ENCODE measurements around the gene C15orf48.

DNA sequence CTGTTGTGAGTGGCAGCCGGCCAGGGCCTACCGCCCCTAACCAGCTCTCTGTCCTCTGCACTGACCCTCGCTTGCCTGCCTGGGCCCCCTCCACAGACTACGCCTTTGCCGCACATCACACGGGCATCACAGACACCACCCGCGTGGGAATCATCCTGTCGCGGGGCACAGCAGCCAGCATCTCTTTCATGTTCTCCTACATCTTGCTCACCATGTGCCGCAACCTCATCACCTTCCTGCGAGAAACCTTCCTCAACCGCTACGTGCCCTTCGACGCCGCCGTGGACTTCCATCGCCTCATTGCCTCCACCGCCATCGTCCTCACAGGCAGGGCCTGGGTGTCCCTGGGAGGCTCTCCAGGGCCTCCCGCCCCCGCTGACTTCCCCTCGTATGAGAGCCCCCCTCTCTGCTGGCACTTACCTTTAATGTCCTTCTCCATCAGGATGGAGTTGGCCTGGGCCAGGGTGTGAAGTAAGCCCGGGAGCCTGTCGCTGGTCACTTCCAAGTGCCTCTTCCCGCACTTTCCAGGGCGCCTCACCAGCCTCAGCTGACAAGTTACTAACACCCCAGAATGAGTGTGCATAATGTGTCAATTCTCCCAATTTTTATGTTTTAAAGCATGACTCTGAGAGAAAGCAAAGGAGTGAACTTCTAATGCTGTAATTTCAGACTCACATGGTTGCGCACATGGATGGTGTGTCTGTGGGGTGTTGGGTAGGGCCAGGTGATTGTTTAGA is 22.6 kb downstream of the DUOX1 start:
- PRO-cap, 4 experiments = no peak in any of the 4 experiments
- RAMPAGE, long total RNA, 2 experiments = no peak in any of the 2 experiments

- PRO-cap, 4 experiments = peak in 1 of 4 experiments; most common minus-strand start chr15:45162330 (in 1)
- RAMPAGE, long total RNA, 2 experiments = no peak in any of the 2 experiments
Observed at GRCh38 chr15:45162229-45163280, 25.2 kb downstream of the SHF start.

DNA sequence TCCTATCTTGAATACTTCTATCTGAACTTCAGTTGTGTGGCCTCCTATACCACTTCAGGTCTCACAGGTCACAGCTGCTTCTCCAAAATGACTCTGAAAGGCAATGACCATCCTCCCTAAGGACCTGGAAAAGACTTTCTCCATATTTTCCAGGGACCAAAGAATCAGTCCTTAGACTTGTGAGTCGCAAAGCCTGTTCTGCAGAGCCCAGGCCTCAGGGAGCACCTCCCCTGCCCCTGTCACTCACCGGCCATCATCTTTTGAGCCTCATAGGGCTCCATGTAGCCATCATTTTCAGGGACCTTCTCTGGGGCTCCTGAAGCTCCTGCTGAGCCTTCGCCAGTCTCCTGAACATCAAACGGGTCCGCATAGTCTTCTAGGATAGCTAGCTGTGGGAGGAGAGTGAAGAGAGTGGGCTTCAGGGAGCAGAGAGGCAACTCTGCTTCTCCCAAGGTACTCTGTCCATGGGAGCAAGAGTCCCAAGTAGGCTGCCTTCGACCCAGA is 9.8 kb downstream of the SHF start:
- PRO-cap, 4 experiments = no peak in any of the 4 experiments
- RAMPAGE, long total RNA, 2 experiments = start-site peak on the minus strand in 1 of 2 experiments, centred at position 433 of the sequence, 9 reads per replicate

- PRO-cap, 4 experiments = no peak in any of the 4 experiments
- RAMPAGE, long total RNA, 2 experiments = no peak in any of the 2 experiments
Observed at GRCh38 chr15:45185901-45186844, 1.6 kb downstream of the SHF start.

DNA sequence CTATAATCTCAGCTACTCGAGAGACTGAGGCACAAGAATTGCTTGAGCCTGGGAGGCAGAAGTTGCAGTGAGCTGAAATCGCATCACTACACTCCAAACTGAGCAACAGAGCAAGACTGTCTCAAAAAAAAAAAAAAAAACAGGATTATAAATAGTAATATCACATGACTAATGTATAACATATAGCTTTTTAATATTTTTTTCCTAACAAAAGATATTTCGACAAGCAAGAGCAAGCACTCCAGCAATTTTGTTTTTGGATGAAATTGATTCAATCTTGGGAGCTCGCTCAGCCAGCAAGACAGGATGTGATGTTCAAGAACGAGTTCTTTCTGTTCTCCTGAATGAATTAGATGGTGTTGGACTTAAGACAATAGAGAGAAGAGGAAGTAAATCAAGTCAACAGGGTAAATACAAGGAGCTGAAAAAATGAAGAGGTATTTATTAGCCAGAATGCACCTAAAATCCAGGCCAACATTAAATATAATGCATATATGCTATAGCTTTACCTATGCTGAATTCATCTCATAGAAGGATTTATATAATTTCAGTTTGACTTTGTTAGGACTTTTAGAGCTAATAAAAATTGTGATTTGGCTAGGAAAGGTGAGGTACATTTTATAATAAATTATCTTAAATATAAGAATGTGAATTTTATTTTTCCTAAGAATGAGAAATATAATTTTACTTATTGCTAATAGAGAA is 13.4 kb downstream of the SPATA5L1 start:
- PRO-cap, 4 experiments = no peak in any of the 4 experiments
- RAMPAGE, long total RNA, 2 experiments = no peak in any of the 2 experiments

DNA sequence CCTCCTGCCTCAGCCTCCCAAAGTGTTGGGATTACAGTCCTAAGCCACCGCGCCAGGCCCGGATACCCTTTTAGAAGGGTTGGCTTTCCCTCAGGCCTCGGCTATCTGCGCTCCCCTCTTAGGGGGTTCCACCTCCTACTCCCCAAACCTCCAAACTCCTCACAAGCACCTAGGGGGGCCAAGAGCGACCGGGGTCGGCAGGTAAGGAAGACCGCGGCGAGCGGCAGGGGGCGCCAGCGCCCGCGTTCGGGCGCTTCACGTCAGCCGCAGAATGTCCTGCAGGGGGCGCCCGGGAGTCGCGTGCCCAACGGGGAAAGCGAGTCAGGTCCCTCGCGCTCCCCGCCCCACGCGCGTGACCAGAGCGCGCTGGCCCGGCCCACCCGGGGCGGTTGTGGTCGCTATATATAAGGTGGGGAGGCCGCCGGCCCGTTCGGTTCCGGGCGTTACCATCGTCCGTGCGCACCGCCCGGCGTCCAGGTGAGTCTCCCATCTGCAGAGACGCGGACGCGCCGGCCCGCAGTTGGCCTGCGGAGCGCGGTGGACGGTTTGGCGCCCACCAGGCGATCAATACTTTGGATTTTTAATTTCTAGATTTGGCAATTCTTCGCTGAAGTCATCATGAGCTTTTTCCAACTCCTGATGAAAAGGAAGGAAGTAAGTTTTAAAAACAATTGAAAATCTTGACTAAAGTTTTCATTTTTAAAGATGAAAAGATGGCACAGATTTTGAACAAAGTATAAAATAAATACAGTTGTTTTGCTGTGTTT is at the start of gene C15orf48:
C15orf48 (plus strand) TSS at position 432 of the 767 bp plus-strand sequence.
- PRO-cap, 4 experiments = peak in 1 of 4 experiments; most common plus-strand start position 299 of the sequence (in 1)
- RAMPAGE, long total RNA, 2 experiments = no peak in any of the 2 experiments

GRCh38 chr15:45449309-45449574 is 18.8 kb downstream of the C15orf48 start:
- PRO-cap, 4 experiments = peak in 1 of 4 experiments; most common minus-strand start chr15:45449462 (in 1)
- RAMPAGE, long total RNA, 2 experiments = no peak in any of the 2 experiments

DNA sequence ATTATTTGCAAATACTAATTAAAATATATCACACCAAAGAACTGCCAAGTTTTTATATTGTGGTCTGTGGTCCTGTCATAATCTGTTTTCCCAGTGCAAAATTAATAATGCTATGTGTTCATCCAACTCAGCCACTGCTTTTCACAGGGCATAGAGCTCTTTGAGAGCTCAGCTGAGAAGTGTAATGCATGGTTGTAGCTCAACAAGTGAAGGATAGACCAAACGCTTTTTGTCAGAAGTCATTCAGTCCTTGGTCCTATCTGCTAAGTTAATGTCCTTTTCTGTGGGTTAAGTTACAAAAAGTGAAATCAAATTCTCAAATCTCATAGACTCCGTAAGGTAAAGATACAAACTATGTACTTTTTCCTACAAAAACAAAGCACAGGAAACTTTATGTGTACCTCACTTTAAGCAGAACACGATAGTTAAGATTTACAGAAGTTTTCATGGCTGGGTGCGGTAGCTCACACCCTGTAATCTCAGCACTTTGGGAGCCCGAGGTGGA is 41.0 kb downstream of the SLC30A4 start:
- PRO-cap, 4 experiments = no peak in any of the 4 experiments
- RAMPAGE, long total RNA, 2 experiments = start-site peak on the minus strand in 1 of 2 experiments, centred at position 358 of the sequence, 5 reads per replicate

- PRO-cap, 4 experiments = no peak in any of the 4 experiments
- RAMPAGE, long total RNA, 2 experiments = no peak in any of the 2 experiments
Observed at GRCh38 chr15:45855058-45855554, 220.3 kb downstream of the SQOR start.

DNA sequence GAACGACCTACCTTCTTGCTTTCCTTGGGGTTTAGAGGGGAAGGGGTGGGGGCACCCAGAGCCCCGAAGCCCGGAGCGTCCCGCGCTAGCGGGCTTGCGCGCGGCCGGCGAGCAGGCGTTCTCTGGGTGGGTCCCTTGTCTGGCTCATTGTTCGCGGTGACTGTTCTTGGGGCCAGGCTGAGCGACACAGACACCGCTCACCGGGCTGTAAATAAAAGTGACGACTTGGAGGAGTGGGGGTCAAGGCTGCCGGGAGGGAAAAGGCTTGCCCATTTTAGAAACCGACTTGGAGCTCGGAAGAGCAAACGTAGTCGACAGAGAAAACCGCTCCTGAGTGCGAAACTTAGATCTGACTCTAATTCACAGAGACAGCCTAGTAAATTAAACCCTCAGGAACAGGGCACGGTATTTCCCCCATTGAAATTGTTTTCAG is 532.3 kb upstream of the SEMA6D start:
- PRO-cap, 4 experiments = no peak in any of the 4 experiments
- RAMPAGE, long total RNA, 2 experiments = no peak in any of the 2 experiments

DNA sequence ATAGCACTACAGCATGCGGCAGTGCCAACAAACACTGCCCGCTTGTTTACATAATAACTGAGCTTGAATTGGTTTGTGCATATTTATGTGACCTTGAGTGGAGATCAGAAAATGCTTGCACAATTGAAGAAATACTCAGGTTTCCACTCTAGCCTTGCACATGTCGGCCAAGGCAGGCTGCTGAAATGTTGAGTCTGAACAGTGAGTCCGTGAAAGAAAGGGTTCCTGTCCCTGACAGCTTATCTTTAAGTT is 385.2 kb upstream of the SEMA6D start:
- PRO-cap, 4 experiments = no peak in any of the 4 experiments
- RAMPAGE, long total RNA, 2 experiments = no peak in any of the 2 experiments

DNA sequence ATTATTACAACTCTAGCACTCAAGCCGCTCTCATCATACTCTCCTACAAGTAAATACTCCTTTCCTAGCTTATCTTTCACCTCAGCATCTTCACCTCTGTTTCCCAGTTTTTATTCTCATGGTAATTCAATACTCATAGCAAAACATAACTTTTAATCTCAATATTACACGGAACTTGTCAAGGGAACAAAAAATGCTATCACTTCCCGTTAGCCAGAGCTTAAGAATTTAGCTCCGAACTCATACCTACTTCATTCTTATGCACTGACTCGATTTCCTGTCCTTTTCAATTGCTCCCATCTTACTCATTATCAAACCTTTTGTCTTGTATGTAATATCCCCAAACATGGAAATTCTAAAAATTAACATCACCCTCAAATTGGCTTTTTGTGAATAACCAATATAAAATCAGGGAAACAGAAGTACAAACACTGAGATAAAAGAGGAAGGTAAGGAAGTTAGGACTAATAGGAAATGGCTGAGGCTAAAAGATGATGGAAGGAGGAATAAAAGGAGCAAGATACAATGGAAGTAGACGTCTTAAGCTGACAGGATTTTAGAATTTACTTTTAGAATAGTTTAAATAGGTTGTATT is 28.2 kb downstream of the MYEF2 start:
- PRO-cap, 4 experiments = no peak in any of the 4 experiments
- RAMPAGE, long total RNA, 2 experiments = no peak in any of the 2 experiments

DNA sequence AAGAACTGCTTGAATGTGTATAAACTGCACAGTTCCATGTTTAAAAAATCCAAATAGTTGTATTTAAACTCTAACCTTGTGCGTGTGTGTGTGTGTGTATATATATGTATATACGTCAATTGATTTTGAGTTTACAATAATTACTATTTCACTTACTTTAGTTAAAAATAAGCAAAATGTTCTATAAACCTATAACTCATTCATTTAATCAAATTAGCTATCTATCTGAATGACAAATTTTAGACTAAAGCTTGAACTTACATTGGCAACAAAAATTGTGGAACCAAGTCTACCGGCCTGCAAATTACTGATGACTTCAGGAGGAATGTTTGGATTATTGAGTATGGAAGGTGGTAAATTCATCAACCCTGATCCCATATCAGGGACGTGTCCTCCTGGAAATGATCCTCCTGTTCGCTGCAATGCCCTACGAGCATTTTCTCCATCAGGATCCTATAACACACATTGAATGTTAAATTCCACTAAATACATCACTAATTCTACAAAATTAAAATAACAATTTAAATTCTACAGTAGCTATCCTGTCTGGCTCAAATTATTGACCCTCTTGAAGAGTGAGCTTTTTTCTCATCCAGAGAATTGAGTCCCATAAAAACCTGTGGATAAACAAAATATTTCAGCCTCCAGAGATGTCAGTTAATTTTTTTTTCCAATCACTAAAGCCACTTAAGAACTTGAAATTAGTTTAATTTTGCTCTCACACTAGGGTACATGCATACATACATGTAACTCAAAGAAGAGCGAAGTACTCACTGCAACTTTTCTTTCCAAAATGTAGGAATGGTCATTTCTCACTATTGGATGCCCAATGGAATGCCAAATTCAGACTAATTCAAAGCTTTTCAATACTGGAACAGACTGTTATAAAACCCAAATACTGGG is 18.5 kb downstream of the MYEF2 start:
- PRO-cap, 4 experiments = no peak in any of the 4 experiments
- RAMPAGE, long total RNA, 2 experiments = no peak in any of the 2 experiments

- PRO-cap, 4 experiments = no peak in any of the 4 experiments
- RAMPAGE, long total RNA, 2 experiments = no peak in any of the 2 experiments
Observed at GRCh38 chr15:48515167-48515653, 130.3 kb downstream of the FBN1 start.

DNA sequence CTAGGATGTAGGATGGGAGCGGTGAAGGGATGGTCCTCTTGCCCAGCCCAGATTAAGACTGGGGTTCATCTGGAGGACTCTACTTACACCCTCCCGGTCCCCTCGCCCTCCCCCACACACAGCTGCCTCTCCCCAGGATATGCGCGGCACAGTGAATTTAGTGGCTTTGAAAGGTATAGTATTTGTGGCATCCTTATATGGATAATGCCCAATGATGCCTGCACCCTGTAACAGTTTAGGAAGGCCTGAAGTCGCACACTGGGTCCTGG is 900 bp upstream of the FBN1 start:
- PRO-cap, 4 experiments = no peak in any of the 4 experiments
- RAMPAGE, long total RNA, 2 experiments = no peak in any of the 2 experiments

DNA sequence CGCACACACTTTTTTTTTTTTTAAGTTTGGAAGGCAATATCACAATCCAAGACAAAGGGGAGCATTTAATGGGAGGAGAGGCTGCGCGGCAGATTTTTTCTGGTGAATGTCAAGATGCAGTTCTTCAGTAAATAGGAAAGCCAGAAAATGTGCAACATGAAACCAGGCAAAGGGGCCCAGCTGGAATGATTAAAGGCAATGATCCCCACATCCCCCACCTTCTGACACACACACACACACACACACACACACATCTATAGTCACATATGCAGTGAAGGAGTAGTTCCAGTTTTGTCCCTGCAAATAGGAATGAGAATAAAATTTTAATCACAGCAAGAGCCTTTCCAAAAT is 19.6 kb downstream of the EID1 start:
- PRO-cap, 4 experiments = no peak in any of the 4 experiments
- RAMPAGE, long total RNA, 2 experiments = no peak in any of the 2 experiments

DNA sequence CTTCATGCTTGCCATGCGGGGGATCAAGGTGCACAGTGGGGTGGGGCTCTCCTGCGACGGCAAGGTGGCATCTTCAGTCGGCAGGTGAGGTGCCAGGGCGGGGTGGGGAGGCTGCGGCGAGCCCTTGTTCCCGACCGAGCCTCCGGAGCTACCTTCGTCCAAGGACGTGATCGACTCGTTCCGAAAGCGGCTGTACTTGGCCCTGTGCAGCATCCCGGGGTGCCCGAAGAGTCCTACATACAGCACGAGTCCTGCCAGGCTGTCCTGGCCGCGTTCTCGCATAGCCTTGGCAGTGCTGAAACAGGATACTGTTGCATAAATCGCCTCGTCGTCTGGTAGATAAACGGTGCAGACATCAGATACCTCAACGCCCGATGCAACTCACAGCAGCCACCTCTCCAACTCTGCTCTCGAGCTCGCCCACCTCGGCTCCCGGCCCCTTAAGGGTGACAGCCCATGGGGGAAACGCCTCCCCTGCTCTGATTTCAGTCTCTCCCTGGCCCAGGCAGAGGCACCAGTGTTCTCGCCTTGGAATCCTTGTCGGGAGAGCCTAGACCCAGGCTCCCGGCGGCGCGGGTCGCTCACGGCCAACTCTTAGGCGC is 884 bp downstream of the SHC4 start:
- PRO-cap, 4 experiments = no peak in any of the 4 experiments
- RAMPAGE, long total RNA, 2 experiments = no peak in any of the 2 experiments

GRCh38 chr15:49138069-49138469 is 17.3 kb downstream of the COPS2 start:
- PRO-cap, 4 experiments = no peak in any of the 4 experiments
- RAMPAGE, long total RNA, 2 experiments = no peak in any of the 2 experiments

GRCh38 chr15:49288231-49288862 is 118.3 kb downstream of the GALK2 start:
- PRO-cap, 4 experiments = no peak in any of the 4 experiments
- RAMPAGE, long total RNA, 2 experiments = no peak in any of the 2 experiments

- PRO-cap, 4 experiments = no peak in any of the 4 experiments
- RAMPAGE, long total RNA, 2 experiments = no peak in any of the 2 experiments
Observed at GRCh38 chr15:50088432-50088821, 30.6 kb downstream of the ATP8B4 start.